Vein endothelial cell (primary cell): ENCODE data around the genes STRAP, DERA and PIK3C2G.

GRCh38 chr12:15746288-15747335, 42.6 kb downstream of the EPS8 start:
- CAGE, long polyA plus RNA: no peak

- CAGE, long polyA plus RNA: no peak
These were observed 43.0 kb upstream of the EPS8 start for GRCh38 chr12:15832177-15832586.

DNA sequence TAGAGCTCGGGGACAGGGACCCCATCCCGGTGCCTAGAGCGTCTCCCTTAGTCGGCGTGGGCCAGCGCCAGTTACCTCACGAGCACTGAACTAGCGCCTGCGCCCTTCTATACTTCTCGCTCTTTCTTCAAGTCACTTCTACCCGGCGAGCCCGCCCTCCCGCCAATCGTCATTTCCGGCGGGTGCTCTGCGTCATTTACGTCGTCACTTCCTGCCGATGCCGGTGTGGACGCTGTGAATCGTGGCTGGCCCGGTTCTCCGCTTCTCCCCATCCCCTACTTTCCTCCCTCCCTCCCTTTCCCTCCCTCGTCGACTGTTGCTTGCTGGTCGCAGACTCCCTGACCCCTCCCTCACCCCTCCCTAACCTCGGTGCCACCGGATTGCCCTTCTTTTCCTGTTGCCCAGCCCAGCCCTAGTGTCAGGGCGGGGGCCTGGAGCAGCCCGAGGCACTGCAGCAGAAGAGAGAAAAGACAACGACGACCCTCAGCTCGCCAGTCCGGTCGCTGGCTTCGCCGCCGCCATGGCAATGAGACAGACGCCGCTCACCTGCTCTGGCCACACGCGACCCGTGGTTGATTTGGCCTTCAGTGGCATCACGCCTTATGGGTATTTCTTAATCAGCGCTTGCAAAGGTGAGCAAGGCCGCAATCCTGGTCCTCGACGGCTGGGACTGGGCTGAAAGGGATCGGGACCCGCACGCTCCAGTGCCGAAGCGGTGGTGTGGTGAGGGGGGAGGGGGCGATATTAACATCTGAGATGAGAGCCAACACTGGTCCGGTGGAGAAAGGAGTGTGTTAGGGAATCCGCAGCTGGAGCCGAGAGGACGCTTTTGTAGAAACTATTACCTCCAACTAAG, at the start of gene STRAP:
Gene STRAP, plus strand, starts transcription at position 200 of the 856 bp plus-strand sequence.
- CAGE, long polyA plus RNA: start-site peak on the plus strand centred at position 353 of the sequence, 285 bp wide, 1,440 and 823 reads in 2 replicates

GRCh38 chr12:15910866-15912029, at the start of gene DERA:
Gene DERA (plus strand): TSS chr12:15911332.
- CAGE, long polyA plus RNA: no peak

DNA sequence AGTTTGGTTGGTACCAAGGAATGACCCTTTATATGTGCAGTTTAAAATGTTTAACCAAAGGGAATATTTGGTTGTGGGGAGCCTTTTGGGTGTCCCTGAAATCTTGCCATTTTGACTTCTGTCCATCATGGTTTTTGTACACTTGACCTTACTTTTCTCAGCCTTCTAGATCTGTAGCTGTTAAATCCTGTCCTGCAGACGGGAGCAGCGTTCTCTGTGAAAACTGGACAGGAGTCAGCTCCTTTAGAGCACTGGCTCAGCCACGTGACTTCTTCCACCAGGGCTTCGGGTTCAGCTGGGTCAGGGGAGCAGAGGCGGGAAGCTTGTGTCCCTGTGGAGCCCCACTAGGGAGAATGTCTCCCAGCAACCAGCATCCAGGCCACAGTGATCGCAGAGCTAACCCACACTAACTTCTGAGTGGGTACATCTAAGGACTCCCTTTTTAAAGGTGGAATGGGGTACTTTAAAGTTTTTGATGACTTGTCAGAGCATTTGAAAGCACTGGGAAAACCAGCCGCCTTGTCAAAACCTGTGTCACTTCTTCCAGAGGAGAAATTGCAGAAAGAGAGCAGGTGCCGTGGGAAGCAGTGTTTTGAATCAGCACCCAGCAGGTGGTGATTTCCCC, 17.7 kb downstream of the DERA start:
- CAGE, long polyA plus RNA: no peak

- CAGE, long polyA plus RNA: no peak
These were observed 81.1 kb downstream of the DERA start for GRCh38 chr12:15992106-15992734.

DNA sequence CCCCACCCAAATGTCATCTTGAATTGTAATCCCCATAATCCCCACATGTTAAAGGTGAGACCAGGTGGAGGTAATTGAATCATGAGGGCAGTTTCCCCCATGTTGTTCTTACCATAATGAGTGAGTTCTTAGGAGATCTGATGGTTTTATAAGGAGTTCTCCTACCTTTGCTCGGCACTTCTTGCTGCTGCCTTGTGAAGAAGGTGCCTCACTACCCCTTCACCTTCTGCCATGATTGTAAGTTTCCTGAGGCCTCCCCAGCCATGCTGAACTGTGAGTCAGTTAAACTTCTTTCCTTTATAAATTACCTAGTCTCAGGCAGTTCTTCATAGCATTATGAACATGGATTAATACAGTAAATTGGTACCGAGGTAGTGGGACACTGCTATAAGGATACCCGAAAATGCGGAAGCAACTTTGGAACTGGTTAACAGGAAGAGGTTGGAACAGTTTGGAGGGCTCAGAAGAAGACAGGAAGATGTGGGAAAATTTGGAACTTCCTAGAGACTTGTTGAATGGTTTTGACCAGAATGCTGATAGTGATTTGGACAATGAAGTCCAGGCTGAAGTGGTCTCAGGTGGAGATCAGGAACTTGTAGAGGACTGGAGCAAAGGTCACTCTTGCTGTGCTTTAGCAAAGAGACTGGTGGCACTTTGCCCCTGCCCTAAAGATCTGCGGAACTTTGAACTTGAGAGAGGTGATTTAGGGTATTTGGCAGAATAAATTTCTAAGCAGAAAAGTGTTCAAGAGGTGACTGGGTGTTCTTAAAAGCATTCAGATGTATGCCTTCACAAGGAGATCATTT, 102.4 kb downstream of the DERA start:
- CAGE, long polyA plus RNA: no peak

DNA sequence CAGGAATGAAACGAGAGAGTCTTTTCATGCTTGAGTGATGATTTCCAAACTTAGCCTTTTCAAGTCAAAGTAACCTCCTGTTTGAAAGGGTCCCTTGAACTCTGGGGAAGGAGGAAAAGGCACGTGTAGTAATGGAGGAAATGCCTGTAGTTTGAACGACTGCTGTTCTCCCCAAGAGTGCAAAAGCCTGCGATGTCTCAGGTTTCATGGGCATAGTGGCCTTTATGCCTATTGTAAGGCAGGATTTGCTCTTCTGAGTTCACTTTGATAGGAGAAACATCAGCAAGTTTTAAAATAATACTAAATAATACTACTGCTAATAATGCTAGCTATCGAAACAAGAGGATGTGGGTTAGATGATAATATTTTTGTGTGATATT, 469 bp downstream of the MGST1 start:
- CAGE, long polyA plus RNA: no peak

- CAGE, long polyA plus RNA: no peak
These were observed 12.3 kb downstream of the MGST1 start for GRCh38 chr12:16359653-16360149.

DNA sequence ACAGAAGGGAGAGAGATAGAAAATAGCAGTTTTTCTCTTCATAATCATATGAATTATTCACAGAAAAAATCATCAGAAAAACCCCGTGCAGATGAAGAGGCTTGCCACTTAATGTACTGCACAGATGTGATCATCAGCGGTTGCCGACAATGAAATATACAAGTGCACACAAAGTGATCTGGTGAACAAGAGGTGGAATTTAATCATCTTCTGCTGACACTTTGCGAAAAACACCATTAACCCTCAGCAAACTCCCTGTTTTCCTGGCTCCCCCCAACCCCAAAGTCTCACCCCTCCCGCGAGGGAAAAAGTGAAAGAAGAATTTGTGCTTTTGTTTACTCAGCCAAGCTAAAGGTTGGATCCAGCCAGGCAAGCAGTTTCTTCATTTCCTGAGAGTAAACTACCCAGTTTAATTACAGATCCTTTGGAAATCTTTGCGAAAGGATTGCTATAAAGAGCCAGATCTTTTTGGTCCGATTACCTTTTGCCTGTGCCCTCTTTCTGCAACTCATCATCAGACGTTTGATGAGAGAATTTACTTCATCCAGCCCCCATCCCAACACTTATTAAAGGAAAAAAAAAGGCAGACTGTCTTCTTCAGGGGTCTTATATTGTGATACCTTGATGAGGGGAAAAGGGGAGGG, 3.2 kb upstream of the LMO3 start:
- CAGE, long polyA plus RNA: no peak

GRCh38 chr12:17008204-17008787, 402.3 kb upstream of the LMO3 start:
- CAGE, long polyA plus RNA: no peak

DNA sequence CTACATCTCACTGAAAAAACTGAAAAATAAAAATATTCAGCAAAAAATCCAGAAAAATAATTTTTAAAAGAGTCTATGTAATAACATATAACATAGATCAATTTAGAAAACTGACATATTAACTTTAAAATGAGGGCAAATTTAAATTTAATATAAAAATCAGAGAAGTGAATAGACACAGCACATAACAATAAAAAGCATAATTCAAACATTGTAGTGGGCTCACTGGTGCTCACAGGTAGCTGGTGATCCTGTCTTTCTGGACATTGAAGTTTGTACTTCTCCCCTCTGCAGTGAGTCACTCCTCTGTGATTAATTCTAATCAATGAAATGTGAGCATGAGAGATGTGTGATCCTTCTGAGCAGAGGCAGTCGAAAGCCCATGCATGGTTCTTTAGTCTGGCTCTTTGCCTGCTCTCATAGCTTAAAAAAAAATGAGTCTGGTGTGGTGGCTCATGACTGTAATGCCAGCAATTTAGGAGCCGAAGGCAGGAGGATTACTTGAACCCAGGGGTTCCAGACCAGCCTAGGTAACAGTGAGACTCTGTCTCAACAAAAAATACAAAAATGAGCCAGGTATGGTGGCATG, 59.0 kb upstream of the RERGL start:
- CAGE, long polyA plus RNA: no peak

DNA sequence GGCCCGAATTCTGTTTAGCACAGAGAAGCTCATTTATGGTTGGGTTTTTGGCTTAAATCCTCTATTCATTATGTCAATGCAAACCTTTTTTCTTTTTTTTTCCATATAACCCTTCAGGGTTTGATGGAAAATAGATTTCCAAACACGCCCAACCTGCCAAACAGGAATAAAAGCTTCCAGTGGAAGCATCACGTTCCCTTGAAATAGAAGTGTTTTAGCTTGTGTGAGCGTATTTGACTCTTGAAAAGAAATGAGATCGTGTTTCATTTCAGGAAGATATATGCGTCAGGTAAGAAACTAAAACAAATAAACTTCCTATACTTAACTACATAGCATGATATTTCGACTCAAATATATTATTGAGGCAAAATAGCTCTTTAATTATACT, at the start of gene PIK3C2G:
Gene PIK3C2G, plus strand, starts transcription at position 230 of the 388 bp plus-strand sequence.
- CAGE, long polyA plus RNA: no peak

- CAGE, long polyA plus RNA: no peak
These were observed 35.6 kb downstream of the PIK3C2G start for GRCh38 chr12:18296903-18297320.

DNA sequence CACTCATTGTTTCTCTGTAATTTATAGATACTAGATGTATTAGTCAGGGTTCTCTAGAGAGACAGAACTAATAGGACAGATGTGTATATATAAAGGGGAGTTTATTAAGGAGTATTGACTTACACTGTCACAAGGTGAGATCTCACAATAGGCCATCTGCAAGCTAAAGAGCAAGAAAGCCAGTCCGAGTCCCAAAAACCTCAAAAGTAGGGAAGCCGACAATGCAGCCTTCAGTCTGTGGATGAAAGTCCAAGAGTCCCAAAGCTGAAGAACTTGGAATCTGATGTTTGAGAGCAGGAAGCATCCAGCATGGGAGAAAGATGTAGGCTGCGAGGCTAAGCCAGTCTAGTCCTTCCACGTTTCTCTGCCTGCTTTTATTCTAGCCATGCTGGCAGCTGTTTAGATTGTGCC, 50.4 kb downstream of the PIK3C2G start:
- CAGE, long polyA plus RNA: no peak

DNA sequence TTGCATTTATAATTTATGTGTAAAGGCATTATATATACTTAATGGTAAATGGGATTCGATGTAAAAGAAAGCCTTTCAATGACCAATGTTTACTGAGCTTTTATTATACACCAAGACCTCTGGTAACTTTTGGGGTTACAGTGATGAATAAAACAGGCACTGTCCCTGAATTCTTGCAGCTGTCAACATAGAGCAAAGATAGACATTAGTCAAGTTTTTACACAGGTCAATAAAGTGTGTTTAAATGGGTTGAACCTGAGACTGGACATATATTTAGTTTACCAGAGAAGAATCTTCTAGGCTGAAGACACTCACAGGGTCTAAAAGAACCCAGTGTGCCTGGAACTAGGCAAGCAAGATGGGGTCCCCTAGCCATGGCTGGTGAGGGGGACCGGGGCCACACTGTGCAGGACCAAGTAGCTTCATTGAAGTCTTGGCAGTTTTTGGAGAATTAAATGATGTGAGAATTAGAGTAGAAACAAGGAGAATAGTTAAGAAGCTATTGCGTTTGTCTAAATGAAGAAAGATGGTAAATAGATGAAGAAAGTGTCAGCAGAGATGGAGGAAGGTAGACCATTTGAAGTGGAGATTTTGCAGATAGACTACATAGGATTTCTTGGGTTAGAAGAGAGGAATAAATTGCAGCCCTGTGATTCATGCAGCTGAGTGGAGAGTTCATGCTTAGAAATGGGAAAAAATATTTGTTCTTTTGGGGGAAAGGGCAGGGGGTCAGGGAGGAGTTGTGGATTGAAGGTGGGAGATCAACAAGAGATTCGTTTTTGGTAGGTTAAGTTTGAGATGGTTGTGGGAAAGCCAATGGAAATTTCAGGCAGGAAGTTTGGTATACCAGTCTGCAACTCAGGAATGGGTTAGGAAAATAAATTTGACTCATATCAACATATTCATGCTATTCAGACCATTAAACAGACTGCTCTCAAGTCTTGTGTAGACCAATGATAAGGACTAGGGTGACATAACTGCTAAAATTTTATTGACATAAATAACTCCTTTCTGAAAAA, 59.6 kb downstream of the PLEKHA5 start:
- CAGE, long polyA plus RNA: no peak

DNA sequence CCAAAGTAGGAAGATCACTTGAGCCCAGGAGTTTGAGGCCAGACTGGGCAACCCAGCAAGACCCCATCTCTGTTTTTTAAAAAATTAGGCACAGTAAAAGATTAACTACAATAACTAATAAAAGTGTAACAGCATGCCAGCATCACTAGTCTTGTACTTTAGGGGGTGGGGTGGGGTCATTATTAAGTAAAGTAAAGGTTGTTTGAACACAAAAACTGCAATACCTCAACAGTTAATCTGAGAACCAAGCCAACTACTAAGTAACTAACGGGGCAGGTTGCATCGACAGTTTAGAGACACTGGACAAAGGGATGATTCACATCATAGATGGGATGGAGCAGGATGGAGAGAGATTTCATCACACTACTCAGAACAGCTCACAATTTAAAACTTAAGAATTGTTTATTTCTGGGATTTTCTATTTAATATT, 119.6 kb downstream of the PLEKHA5 start:
- CAGE, long polyA plus RNA: no peak

DNA sequence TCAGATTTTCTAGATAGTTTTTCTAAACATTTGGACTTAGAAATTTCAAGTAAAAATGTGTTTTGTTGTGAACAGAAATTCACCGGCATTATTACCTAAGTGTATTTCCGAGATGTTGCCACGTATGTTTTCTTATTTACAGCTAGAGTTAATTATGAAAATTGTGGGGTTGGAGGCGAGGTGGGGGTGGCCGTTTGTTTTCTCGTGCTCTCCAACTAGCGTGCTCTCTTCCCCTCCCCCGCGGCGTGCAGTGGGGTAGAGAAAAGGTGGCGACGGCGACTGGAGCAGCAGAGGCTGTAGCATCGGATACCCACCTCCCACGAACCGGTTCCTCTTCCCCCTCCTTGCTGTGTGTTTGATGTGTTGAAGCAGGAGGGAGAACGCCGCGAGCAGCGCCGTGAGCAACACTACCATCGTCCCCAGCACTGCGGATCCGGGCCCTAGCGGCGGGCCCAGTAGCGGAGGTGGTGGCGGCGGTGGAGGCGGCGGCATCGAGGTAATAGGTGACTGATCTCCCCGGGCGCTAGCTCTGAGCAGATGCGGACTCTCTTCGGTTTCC, 133.1 kb upstream of the AEBP2 start:
- CAGE, long polyA plus RNA: no peak

GRCh38 chr12:19587027-19587503, 147.8 kb downstream of the AEBP2 start:
- CAGE, long polyA plus RNA: no peak

- CAGE, long polyA plus RNA: no peak
These were observed 180.9 kb downstream of the AEBP2 start for GRCh38 chr12:19620206-19620540.